Colon Carcinoma Metastatic in the Brain (tissue), 2 donors: ENCODE results near the genes CNFN and TEX101.

DNA sequence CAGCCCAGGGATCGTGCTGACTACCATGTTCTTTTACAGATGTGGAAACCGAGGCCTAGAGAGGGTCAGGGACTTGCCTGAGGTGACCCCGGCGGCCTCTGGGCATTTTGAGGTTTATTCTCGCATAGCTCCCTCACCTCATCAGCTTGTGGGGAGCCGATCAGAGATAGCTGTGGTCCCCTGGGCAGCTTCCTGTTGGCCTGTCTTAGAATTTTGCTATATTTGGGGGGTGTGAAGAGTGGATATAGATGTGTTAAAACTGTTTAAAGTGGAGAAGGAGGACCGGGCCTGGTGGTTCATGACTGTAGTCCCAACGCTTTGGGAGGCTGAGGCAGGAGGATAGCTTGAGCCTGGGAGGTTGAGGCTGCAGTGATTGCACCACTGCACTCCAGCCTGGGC, 6.9 kb downstream of the ARHGEF1 start:
- PRO-cap, 2 experiments = no peak in any of the 2 experiments

- PRO-cap, 2 experiments = no peak in any of the 2 experiments
Measured at GRCh38 chr19:41891697-41892061, 8.7 kb downstream of the ARHGEF1 start.

- PRO-cap, 2 experiments = peak in 2 of 2 experiments; most common plus-strand start chr19:41957365 (in 2); most common minus-strand start chr19:41957342 (in 1)
Measured at GRCh38 chr19:41956554-41957553, 2.3 kb downstream of the RABAC1 start.

DNA sequence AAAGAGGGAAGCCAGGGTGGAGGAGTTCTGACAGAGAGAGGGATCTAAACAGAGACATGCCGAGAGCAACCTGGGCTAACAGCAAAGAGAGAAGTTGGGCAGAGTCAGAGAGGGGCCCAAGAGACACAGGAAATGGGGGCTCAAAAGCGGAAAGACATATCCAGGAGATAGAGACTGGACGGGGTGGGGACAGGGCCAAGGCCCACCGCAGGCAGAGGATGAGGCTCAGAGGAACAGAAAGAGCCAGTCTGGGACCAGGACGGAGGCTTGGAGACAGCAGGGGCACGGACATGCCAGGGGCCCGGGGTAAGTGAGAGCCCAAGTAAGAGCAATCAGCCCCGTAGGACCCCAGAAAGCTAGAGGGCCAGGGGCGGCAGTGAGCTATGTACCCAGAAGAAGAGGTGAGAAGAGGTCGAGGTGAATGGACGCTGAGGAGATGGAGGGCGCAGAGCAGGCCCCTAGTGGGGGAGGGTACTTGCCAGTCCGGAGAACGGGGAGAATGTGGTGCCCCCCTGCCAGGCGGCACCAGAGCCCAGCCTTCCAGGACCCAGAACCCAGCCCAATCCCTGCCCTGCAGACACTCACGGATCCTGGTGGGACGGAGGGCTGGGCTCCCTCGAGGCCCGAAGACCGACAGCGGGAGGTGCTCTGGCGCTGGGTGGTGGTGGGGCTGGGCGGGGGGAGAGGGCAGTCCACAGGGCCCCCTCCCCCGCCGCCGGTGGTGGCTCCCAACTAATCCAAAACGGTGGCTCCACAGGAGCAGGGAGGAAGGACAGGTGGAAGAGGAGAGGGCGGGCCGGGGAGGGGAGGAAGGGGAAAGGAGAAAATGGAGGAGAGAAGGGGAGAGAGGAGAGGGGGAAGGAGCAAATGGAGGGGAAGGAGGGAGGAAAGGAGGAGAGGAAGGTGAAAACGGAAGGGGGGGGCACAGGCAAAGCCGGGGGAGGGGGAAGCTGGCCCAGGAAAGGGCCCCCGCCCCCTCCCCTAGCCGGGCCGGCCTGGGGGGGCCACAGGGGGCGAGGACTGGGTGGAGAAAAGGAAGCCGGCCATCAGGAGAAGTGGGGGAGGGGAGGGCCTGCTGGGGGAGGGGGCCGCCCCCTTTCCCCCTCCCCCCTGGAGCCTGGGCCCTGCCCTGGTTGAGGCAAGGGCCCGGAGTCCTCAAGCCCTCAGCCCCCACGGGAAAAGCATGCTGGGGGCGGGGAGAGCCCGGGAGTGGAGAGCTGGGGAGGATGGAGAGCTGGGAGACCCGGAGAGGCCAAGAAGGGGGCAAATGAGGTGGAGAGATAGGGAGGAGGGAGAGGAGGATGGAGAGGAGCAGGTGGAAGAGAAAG, 886 bp downstream of the GRIK5 start:
- PRO-cap, 2 experiments = no peak in any of the 2 experiments

GRCh38 chr19:42113614-42114409, 18.4 kb downstream of the POU2F2 start:
- PRO-cap, 2 experiments = no peak in any of the 2 experiments

DNA sequence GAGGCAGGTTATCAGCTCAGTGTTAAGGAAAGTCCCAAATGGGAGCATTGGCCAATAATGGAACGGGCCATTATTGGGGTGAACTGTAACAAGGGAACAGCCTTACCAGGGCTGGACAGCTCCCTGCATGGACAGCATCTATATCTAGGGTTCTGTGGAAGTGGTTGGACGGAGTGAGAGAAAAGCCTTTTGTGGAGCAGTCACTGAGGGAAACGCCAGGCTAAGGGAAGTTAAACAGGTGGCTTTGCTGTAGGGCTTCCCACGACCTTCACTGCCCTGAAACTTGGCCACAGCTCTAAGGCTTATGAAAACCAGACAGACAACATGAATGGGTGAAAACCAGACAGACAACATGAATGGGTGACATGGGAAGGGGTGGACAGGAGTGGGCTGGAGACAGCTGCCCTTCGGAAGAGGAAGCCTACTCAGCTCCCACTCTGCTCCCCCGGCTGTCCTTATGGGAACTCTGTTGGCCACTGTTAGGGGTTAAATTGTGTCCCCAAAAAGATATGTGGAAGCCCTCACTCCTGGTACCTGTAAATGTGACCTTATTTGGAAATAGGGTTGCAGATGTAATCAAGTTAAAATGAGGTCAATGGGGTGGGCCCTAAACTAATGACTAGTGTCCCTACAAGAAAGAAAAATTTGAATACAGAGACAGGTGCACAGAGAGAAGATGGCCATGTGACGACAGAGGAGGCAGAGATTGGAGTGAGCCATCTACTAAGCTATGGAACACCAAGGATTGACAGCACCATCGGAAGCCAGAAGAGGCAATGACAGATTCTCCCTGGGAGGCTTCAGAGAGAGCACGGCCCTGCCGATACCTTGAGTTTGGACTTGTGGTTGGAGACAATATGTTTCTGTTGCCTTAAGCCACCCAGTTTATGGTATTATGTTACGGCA, 16.7 kb downstream of the POU2F2 start:
- PRO-cap, 2 experiments = no peak in any of the 2 experiments

- PRO-cap, 2 experiments = no peak in any of the 2 experiments
Measured at GRCh38 chr19:42206850-42207583, 10.5 kb downstream of the DEDD2 start.

DNA sequence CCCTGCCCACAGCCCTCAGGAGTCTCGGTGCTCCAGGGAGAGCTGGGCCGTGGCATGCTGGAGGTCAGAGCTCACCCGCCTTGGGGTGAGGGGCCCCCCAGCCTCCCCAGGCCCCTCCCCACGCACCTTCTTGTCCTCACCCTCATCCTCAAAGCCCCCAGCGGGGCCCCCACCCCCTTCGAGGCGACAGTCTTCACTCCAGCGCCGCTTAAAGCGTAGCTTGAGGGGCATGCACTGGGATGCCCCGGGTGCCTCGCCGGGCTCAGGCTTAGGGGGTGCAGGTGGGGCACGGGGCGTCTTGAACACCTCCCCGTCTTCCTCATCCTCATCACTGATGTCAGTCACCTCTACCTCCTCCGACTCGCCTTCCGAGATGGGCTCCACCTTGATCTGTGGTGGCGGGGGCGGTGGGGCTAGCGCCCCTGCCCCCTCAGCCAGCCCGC, 6.1 kb upstream of the GSK3A start:
- PRO-cap, 2 experiments = no peak in any of the 2 experiments

DNA sequence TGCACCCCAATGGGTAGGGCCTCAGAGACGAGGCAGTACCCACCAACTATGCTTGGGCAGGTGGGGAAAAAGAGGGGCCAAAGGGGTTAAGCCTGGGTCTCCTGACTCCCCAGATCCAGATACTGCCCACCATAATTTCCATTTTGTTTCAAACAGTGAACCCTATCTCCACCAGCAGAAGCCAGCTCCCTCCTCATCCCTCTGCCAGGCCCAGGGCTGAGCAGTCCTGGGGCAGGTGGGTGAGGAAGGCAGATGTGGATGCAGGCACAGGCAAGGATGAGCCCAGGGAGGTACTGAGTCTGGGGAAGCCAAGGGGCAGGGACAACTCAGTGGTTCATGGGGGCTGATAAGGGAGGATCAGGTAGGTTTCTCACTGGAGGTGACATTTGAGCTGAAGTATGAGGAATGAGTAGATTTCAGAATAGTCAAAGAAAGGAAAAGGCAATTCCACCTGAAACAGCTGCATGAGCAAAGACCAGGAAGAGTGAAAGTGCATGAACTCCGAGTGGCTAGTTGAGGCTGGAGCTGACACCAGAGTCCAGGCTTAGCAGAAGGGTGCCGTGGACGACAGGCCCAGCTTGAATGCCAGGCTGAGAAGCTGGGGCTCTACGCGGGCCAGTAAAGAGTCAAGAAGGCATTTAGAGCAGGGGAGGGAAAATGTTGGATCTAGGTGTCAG, 10.2 kb downstream of the CIC start:
- PRO-cap, 2 experiments = no peak in any of the 2 experiments

DNA sequence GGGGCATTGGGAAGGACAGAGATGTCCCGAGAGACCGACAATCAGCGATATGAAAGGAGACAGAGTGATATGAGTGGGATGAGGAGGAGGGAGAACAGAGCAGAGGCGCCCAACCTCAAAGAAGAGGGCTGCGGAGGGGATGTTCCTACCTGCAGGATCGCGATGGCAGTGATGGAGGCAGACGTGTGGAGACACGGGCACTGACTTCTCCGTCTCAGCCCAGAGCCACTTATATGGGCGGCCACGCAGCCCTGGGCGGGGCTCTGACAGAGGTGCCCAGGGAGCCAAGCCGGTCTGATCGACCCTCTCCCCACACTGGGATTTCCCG, at the start of gene CNFN:
CNFN (minus strand) TSS at position 207 of the 328 bp plus-strand sequence.
- PRO-cap, 2 experiments = no peak in any of the 2 experiments

DNA sequence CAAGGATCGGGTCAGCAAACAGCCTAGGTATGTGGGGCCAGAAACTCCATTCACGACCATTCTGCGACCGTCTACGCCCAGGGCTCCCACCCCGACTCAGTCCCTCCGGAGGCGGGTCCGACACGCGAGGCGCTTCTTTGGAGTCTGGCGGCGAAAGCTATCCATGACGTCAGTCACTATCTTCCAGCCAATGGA, 6.6 kb upstream of the CNFN start:
- PRO-cap, 2 experiments = peak in 2 of 2 experiments; most common minus-strand start position 96 of the sequence (in 1)

DNA sequence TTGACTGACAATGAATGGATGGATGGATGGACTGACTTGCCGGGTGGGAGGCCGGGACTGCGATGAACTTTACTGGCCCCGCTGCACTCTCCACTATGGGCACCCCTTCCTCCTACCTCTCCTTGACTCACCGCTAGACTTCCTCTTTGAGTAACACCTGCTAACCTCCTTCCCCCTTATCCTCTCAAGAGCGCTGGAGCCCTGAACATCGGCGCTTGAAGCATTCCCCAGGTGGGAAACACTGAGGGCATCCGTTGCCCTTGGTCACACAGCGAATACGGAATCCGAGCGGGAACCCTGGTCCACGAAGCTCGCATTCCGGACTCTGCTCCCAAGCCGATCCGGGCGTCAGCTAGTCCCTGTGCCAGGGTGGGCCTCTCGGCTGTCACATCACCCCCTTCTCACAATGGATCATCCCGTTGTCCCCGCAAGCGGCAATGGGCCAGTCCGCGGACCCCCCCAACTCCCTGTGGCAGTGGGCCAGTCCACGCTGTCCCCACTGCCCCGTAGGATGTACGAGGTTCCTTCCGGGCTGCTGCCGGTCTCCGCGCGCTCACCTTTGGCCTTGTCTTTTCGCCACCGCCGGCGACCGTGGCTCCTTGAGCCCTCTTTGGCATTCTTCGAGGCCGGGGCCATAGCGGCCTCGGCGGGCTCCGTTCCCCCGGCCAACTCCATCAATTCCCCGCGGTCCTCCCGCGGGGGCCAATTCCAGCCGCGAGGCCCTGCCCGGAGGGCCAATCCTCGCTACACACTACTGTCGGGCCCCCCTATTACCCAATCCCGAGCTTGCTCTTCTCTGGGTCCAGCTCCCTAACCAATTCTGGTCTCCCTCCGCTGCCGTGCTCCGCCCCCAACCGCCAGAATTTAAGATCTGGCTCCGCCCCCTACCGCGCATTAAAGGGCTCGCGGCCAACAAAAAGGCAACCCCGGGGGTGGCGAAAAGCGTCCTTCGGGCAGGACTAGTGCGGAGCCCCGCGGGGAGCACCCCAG, 4.0 kb downstream of the LIPE start:
- PRO-cap, 2 experiments = peak in 1 of 2 experiments; most common plus-strand start position 355 of the sequence (in 1); most common minus-strand start position 746 of the sequence (in 1)

DNA sequence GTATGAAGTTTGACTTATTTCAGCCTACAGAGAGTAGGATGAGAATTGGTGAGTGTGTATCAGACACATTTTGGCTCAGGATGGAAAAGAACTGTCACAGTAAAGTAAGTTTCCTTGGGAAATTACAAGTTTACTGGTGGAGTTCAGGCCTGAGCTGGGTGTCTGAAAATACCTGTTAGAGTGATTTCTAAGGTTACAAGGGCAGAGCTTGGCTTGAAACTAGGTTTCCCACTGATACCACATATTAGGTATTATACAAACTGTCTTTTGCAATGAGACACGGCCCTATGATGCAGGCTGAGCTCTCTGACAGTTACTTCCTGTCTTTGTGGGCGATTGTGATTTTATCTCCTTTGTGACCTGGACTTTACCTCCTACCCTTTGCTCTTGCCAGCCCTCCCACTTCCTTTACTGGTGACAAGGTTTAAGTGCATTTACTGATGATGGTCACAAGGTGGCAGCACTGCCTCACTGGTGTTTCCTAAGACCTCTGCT, 7.5 kb upstream of the CXCL17 start:
- PRO-cap, 2 experiments = peak in 2 of 2 experiments; most common minus-strand start position 319 of the sequence (in 2)

- PRO-cap, 2 experiments = peak in 1 of 2 experiments; most common plus-strand start chr19:42471659 (in 1)
Measured at GRCh38 chr19:42471562-42472436, 29.1 kb upstream of the CXCL17 start.

- PRO-cap, 2 experiments = no peak in any of the 2 experiments
Measured at GRCh38 chr19:42507428-42507804, 20.9 kb downstream of the CEACAM1 start.

GRCh38 chr19:43414771-43415041, at the start of gene TEX101:
Gene TEX101 (plus strand): TSS chr19:43414890.
- PRO-cap, 2 experiments = no peak in any of the 2 experiments

DNA sequence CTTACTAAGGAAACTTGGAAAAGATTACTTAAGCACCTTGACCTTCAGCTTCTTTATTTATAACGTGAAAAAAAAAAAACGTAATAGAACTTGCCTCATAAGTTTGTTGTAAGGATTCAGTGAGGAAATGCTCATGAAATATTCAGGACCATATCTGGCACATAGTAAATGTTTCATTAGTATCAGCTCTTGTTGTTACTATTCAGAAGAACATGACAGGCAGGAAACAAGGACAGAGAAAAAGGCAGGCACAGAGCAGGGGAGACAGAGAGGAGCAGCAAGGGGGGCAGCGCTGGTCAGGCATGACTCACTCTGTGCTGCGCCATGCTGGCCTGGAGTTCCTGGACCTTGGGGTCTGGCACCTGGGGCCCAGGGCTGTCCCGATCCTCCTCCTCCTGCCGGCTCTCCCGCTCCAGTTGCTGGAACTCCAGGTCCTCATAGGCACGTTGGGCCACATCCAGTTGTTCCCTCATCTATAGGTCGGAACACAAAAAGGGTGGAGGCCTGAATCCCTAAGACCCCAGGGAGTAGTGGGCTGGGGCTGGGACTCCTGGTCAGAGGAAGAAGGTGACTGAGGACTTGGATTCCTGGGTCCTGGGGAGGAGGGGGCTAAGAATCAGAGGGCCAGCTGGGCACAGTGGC, 7.6 kb downstream of the PHLDB3 start:
- PRO-cap, 2 experiments = no peak in any of the 2 experiments

- PRO-cap, 2 experiments = no peak in any of the 2 experiments
Measured at GRCh38 chr19:43502037-43502419, 2.5 kb downstream of the PHLDB3 start.

- PRO-cap, 2 experiments = no peak in any of the 2 experiments
Measured at GRCh38 chr19:43527704-43528239, 771 bp upstream of the ETHE1 start.

DNA sequence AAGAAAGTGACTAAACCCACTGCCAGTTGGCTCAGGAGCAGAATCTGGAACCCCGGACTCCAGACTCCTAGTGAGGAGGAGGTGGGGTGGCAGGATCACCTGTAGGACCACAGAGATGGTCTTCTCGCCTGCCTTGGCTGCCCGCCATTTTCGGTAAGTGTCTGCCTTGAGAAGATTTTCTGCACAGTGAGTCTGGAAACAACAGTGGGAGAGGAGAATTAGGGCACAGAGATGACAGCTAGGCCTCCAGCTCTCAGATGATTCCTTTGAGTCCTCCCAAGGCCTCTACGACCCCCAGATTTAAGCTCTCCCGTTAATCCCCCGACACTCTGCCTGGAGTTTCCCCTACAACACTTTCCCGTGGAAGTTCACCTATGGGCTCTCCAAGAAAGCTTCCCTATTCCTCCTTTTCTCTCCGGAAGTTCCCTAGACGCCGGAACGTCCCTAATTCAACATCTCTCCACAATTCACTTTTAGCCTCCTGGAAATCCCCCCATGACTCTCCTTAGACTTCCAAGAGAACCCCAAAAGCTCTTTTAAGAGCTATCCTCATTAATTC, 437 bp downstream of the XRCC1 start:
- PRO-cap, 2 experiments = no peak in any of the 2 experiments